ENCODE measurements around the gene PIGL.

- RRBS, result no CpG with 5 or more reads among the region's 4 CpGs
These were observed 35.6 kb downstream of the CDRT15 start for GRCh38 chr17:14200870-14201572.

DNA sequence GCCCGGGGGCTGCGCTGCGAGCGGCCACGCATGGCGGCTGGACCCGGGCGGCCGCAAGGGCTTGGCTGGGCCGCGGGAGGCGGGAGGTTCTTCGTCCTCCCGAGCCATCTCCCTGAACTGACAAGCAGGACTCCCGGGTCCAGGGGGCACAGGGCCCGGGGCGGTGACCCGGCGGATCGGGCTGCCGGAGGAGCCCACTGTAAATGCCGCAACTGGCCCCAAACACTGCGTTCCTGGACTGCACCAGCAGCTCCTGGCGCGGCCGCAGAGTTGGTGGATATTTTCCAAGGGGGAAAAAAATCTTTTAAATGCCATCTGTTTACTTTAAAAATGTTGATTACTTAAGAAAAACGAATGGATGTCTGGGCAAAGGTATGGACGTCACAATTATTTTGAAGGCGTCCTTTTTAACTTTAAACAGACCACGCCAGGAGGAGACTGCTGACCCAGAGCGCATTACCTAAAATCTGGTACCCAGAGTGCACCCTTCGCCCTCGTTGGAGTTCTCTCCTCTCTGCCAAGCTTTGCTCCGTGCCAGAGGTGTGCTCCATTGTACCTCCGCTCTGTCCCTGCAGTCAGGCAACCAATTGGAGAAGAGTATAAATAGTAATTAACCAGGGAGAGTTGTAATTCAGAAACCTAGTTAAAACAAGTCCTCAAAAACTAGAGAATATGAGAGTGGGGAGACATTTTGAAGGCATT, 3.4 kb downstream of the HS3ST3B1 start:
- RRBS, result 8% methylated on average over 13 of the region's 35 CpGs

GRCh38 chr17:14329860-14331070, 29.4 kb downstream of the HS3ST3B1 start:
- RRBS, result no CpG with 5 or more reads among the region's 15 CpGs

DNA sequence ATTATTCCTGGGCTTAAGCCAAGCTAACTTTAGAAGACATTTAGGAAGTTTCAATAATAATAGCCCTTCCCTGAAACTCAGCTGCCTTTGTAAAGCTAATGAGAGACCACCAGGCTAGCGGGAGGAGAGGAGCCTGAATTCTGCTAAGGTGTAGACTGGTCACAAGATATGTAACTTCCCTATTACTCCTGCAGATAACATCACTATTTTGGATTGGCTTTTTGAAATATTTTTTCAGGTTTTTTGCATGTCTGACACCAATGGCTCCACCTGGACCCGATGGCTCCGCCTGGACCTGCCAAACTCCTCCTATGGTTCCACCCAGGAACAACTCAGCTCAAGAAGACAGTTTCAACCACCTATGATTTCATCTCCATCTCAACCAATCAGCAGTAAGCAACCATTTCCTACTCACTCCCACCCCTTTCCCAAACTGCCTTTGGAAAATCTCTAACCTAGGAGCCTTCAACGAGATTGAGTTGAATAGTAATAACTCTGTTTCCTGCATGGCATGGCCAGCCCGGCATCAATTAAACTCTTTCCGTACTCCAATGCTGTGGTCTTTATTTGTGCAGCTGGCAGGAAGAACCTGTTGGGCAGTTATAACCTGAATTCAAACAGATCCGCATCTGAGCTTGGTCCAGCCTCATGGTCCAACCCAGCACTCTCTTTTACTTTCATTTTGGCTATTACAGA, 225.2 kb downstream of the HS3ST3B1 start:
- RRBS, result no CpG with 5 or more reads among the region's 7 CpGs

DNA sequence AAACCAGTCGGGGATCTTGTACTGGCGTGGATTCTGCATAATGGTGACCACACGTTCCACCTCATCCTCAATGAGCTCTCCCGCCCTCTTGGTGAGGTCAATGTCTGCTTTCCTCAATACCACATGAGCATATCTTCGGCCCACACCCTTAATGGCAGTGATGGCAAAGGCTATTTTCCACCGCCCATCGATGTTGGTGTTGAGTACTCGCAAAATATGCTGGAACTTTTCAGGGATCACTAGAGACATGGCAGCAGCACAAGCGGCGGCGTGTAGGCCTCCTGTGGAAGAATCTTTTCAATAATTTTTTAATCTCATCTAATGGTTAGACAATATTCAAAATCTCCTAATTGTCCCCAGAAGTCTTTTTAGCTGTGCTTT, 404.4 kb downstream of the HS3ST3B1 start:
- RRBS, result no CpG with 5 or more reads among the region's 11 CpGs

DNA sequence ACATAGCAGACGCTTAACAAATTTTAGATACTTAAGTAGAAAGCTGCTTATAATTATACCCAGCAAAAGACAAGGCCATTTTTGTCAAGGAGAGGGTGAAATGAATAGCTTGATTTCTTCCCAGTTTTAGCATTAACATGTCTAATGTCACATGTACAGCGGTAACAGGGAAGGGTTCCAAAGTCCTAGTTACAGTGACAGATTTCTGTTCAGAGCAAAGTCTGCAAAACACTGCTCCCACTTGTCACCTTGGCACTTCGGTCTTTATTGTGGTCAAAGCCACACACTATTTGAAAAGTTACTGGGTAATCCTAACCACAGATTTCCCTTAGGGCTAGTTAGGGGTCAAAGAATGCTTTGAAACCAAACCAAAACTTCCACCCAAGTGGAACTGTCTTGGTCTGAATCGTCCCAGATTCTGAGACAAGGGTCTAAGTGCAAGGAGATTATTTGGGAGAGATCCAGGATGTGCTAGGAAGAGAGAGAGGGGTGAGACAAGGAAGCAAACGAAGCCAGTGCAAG, 455.6 kb downstream of the HS3ST3B1 start:
- RRBS, result no CpG with 5 or more reads among the region's 5 CpGs

GRCh38 chr17:14803972-14804386, 461.1 kb downstream of the PMP22 start:
- RRBS, result no CpG with 5 or more reads among the region's 5 CpGs

DNA sequence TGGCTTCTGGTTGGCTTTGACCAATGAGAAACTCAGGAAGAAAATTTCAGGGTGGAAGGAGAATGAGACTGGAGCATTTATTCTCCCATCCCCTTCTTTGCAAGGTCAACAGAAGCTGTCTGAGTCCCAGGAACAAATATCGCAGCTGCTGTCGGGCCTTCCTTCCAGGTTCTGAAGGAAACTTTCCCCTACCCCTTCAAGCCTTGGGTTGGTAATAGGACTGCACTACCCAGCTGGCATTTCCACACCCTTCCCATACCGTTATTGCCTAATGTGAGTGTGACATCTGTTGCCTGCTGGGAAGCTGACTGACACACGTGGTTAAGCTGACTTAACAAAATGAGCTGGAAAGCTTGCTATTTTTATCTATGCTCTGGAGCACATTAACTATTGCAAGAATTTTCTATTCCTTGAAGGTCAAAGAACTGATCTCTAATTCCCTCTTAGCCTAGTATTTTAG, 79.6 kb downstream of the PMP22 start:
- RRBS, result no CpG with 5 or more reads among the region's 4 CpGs

DNA sequence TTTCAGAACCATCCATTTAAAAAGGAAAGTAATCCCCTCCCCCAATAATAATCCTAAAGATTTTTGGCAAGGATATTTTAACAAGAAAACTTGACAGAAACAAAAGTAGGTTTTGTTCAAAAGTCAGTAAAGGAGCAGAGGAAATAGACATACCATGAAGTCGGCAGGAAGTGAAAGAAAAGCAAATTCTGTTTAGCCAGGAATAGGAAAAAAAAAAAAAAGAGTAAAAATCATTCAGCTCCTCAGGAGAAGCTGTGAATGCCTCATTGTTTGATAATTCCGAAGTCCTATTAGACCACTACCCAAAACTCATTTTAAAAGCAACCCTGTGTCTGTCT, 35.1 kb downstream of the TEKT3 start:
- RRBS, result no CpG with 5 or more reads among the region's 2 CpGs

DNA sequence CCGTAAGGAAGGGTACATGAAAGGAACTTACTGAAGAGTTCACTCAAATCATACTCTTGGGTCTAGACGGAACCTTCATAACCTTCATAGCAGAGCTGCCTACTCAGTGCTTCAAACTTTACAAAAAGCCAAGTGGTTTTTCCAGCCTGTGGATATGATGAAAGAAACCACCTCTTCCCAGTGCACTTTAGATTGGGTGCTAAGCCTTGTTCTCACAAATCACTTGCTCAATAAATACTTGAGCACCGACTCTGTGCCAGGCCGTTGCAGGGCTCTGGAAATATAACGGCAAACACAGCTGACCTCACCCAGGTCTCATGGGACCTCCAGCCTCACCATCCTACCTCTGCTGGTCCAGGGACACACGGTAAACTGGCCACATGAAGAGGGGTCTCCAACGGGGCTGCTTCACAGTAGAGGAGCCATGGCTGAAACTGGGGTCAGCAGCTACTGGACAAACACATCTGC, 35.6 kb downstream of the CDRT4 start:
- RRBS, result no CpG with 5 or more reads among the region's 7 CpGs

DNA sequence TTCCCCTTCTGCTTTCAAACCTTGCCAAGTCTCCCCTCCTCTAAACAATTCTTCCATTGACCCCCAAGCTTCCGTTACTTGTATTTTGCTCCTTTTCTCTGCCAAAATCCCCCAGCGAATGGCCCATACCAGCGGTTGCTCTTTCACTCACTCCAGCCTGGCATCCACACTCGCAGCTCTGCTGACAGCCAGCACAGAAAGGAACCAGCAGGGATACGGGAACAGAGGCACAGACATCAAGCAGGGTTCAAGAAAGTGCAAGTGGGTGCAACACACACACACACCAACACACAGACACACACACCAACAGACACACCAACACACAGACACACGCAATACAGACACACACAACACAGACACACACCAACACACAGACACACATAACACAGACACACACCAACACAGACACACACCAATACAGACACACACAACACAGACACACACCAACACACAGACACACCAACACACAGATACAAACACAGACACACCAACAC, 2.7 kb downstream of the CDRT4 start:
- RRBS, result no CpG with 5 or more reads among the region's 6 CpGs

- RRBS, result 10% methylated on average over 1 of the region's 16 CpGs
These were observed 23.5 kb upstream of the CDRT4 start for GRCh38 chr17:15490522-15491688.

DNA sequence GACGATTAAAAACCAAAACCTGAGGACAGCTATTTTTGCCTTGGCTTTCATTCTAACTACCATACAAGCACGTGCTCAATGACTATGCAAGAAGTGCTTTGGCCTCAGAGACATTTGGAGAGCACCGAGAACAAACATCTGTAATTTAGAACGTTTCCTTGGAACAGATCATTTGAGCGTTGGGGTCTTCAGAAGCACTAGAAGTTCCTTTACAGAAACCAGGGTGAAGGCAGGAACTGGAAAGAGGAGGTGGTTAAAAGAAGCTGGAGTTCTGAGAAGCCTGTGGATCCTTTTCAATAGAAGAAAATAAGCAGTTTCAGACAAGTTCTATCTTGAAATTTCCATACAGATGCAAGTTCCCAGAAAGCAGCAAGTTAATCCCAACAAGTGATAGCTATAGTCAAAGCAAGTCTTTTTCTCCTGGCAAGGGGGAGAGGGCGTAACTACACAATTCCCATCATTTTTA, 29.5 kb upstream of the CDRT4 start:
- RRBS, result no CpG with 5 or more reads among the region's 6 CpGs

DNA sequence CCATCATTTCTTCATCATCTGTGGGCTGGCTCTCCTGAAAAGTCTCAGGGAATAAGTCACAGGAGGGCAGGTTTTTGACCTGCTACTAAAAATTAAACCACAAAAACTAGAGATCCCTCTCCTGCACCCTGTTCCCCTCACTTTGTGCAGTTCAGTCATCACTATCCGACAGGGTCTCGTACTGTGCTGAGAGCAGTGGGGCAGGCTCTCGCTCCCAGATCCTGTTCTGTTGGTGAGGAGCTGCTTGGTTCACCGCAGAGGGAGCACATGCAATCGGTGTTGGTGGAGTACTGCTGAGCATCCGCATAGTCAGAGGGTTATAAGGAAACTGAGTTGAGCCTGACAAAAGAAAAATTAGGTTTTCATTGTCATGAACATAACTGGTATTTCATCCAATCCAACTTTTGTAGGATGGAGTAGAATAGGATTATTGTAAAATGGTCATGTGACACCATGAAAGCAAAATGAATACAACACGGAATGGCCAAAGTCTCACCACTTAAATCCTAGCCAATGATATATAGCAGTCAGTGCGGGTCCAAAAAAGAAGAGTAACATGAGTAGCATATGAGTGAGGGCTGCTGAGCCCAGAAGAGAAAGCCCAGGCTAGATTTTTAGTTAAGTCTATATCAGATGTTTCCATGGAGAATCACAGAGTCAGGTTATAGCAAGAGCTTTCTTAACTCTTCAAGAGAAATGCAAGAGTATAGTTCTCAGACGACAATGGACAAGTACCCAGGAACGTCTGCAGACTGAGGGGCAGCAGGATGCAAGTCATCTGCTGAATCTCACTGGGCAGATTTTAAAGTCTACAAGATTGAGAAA, 32.7 kb downstream of the TTC19 start:
- RRBS, result no CpG with 5 or more reads among the region's 10 CpGs

DNA sequence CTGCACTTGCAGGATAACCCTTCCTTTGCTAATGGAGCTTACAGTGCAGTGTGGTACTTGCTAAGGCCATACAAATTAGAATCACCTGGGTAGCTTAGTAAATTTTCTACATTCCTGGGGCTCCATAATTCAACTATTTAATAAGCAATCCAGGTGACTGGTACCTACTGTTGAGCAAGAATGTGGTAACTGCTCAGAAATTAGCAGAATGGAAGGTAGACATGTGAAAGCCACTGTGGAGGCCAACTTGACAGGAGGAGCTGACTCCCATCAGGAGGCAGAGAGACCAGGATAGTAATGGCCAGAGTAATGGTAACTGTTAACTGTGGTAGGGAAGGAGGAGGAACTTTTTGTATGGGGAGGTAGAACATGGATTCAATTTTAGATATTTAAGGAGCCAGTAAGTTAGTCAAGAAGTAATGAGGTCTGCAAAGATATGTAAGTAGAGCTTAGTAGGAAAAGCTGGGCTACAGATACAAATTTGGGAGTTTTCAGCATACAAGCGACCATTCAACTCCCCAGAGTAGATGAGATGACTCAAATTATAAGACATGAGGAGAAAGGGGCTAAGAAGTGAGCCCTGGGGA, 42.9 kb downstream of the TTC19 start:
- RRBS, result no CpG with 5 or more reads among the region's 1 CpG

- RRBS, result 1% methylated on average over 4 of the region's 44 CpGs
These were observed at the start of gene PIGL for GRCh38 chr17:16216764-16217878. Gene PIGL, plus strand, starts transcription at chr17:16217210.

DNA sequence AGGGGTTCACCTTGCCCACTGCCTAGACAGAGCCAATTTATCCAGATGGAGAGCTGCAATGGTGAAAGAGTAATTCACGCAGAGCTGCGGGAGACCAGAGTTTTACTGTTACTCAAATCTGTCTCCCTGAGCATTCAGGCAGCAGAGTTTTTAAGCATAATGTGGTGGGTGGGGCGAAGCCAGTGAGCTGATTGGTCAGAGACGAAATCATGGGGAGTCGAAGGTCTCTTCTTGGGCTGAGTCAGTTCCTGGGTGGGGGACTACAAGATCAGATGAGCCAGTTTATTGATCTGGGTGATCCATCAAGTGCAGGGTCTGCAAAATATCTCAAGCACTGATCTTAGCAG, 26.7 kb downstream of the PIGL start:
- RRBS, result no CpG with 5 or more reads among the region's 5 CpGs

DNA sequence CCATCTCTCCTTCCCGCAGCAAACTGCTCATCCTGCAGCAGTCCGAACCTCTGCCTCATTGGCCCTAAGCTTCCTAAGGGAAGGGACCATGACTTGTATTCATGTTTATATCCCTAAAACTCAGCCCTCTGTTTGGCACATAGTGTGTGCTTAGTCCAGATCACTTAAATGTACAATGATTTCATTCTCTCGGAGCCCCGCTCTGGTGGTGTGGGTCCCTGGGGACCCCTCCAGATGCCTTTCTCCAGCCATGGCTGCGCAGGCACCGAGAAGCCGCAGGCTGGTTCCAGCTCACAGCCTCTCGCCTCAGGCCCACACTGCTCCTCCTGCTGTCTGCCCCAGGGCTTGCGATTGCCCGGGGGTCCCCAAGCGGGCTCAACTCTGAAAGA, 66.4 kb downstream of the CENPV start:
- RRBS, result no CpG with 5 or more reads among the region's 11 CpGs

GRCh38 chr17:16382279-16383192, 1.6 kb downstream of the UBB start:
- RRBS, result no CpG with 5 or more reads among the region's 23 CpGs

DNA sequence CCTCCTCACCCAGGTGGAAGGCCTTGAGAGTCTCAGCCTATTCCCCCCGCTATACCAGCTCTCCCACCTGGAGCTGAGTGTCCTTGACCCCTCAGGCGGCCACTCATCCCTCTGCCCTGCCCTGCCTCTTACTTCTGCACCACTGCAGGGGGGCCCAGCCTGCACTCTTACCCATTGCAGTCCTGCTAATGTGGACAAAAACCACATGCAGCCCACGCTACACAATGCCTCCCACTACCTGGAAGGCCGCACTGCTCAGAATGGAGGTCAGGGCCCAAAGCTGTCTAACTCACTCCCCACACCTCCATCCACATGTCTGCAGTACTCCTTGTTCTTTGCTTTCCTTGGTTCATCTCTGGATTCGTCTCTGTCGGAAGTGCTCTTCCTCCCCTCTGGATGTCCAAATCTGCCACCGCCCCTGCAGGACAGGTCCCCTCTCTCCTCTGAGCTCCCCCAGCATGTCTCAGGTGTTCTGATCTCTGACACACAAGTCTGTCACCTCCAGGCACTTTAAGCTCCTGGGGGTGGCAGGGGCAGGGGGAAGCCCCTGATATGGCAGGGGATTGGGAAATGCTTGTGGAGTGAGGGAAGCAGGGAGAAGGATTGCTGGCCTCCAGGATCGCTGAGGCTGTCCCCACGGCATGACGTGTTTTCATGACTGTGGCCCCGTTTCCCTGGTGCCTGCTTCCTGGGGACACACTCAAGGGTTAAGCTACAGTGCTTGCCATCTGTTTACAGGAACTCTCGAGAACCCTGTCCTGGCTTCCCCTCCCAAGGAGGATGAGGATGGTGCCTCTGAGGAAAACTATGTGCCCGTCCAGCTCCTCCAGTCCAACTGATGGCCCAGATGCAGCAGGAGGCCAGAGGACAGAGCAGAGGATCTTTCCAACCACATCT, 20.9 kb downstream of the TRPV2 start:
- RRBS, result no CpG with 5 or more reads among the region's 13 CpGs